ENCODE measurements around the genes SYT3, ACP4, ETFB and ZNF616.

- RAMPAGE, long total RNA = no peak
- RRBS, 2 experiments = no CpG with 5 or more reads among the region's 4 CpGs
CAGE:
- cytosol, long polyA minus RNA = no peak
- cytosol, long polyA plus RNA = no peak
- long polyA plus RNA = no peak
- nucleolus, long total RNA = no peak
- nucleus, long polyA plus RNA = start-site peak on the plus strand at chr19:50428696-50428940, 73 and 105 reads in 2 replicates
- nucleus, long total RNA = no peak
These were observed 4.0 kb upstream of the MYBPC2 start for GRCh38 chr19:50428613-50429244.

GRCh38 chr19:50431540-50432639, 802 bp upstream of the MYBPC2 start:
- RAMPAGE, long total RNA = no peak
- RRBS, 2 experiments = 1 to 3% methylated on average over 21 of the region's 74 CpGs
CAGE:
- cytosol, long polyA minus RNA = no peak
- cytosol, long polyA plus RNA = no peak
- long polyA plus RNA = no peak
- nucleolus, long total RNA = no peak
- nucleus, long polyA plus RNA = no peak
- nucleus, long total RNA = no peak

- RAMPAGE, long total RNA = no peak
- RRBS, 2 experiments = no CpG with 5 or more reads among the region's 32 CpGs
CAGE:
- cytosol, long polyA minus RNA = no peak
- cytosol, long polyA plus RNA = no peak
- long polyA plus RNA = no peak
- nucleolus, long total RNA = no peak
- nucleus, long polyA plus RNA = no peak
- nucleus, long total RNA = no peak
These were observed 33.8 kb downstream of the SYT3 start for GRCh38 chr19:50605937-50606300.

DNA sequence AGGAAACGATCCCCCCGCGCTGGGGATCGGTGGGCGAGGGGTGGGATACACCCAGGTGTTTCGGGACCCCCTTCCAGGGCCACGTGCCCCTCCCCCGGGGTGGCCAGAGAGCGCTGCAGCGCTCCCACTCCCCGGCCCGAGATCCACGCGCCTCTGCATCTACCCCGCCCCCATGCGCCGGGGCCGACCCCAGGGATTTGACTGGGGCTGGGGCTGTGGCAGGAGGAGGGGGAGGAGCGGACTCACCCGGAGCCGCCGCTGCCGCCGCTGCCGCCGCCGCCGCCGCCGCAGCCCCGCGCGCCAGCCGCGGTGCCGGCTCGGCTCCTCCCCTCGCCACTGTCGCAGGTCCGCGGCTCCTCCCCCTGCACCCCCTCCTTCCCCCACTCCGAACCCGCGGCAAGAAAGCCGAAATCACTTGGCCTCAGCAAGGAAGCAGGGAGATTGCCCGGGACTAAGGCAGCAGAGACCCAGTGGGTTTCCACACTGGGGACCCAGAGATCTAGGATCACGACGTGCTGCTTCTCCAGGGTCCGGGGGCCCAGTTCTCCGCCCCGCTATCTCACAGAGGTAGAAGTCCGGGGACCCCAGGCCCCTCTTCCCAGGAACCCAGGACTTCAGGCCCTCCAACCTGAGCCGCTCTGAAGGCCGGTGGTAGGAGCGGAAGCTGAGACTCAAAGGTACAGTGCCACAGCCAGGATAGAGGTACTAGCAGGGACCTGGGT, at the start of gene SYT3:
Gene SYT3 (minus strand): TSS at position 338 of the 722 bp plus-strand sequence.
- RAMPAGE, long total RNA = no peak
- RRBS, 2 experiments = 11 to 16% methylated on average over 26 to 31 of the region's 55 CpGs
CAGE:
- cytosol, long polyA minus RNA = no peak
- cytosol, long polyA plus RNA = no peak
- long polyA plus RNA = no peak
- nucleolus, long total RNA = no peak
- nucleus, long polyA plus RNA = no peak
- nucleus, long total RNA = no peak

GRCh38 chr19:50790037-50790585, at the start of gene ACP4:
Gene ACP4, plus strand, starts transcription at chr19:50790415.
- RAMPAGE, long total RNA = no peak
- RRBS, 2 experiments = 74 to 81% methylated on average over 5 of the region's 16 CpGs
CAGE:
- cytosol, long polyA minus RNA = no peak
- cytosol, long polyA plus RNA = no peak
- long polyA plus RNA = no peak
- nucleolus, long total RNA = no peak
- nucleus, long polyA plus RNA = no peak
- nucleus, long total RNA = no peak

- RAMPAGE, long total RNA = no peak
- RRBS, 2 experiments = no CpG with 5 or more reads among the region's 12 CpGs
CAGE:
- cytosol, long polyA minus RNA = no peak
- cytosol, long polyA plus RNA = no peak
- long polyA plus RNA = no peak
- nucleolus, long total RNA = no peak
- nucleus, long polyA plus RNA = no peak
- nucleus, long total RNA = no peak
These were observed 5.2 kb upstream of the SIGLEC7 start for GRCh38 chr19:51136731-51137559.

- RAMPAGE, long total RNA = no peak
- RRBS, 2 experiments = no CpG with 5 or more reads among the region's 7 CpGs
CAGE:
- cytosol, long polyA minus RNA = no peak
- cytosol, long polyA plus RNA = no peak
- long polyA plus RNA = no peak
- nucleolus, long total RNA = no peak
- nucleus, long polyA plus RNA = no peak
- nucleus, long total RNA = no peak
These were observed 306 bp upstream of the SIGLECL1 start for GRCh38 chr19:51250606-51250941.

- RAMPAGE, long total RNA = start-site peak on the minus strand at chr19:51366337-51366397, 884 and 849 reads in 2 replicates
- RRBS, 2 experiments = 0% methylated on average over 2 of the region's 72 CpGs; no CpG with 5 or more reads in 1 of the 2 experiments
CAGE:
- cytosol, long polyA minus RNA = no peak
- cytosol, long polyA plus RNA = start-site peak on the minus strand at chr19:51366337-51366404, 4,109 and 4,868 reads in 2 replicates
- long polyA plus RNA = start-site peak on the minus strand at chr19:51366337-51366397, 2,558 and 2,527 reads in 2 replicates; start-site peak on the plus strand at chr19:51366534-51366569, 8 and 12 reads in 2 replicates
- nucleolus, long total RNA = start-site peak on the minus strand at chr19:51366358-51366391, 131 reads
- nucleus, long polyA plus RNA = start-site peak on the minus strand at chr19:51366341-51366404, 1,303 and 1,091 reads in 2 replicates
- nucleus, long total RNA = no peak
These were observed at the start of gene ETFB for GRCh38 chr19:51366217-51367287. Gene ETFB, minus strand, starts transcription at chr19:51366388.

- RAMPAGE, long total RNA = no peak
- RRBS, 2 experiments = 0% methylated on average over 5 of the region's 67 CpGs; no CpG with 5 or more reads in 1 of the 2 experiments
CAGE:
- cytosol, long polyA minus RNA = no peak
- cytosol, long polyA plus RNA = no peak
- long polyA plus RNA = no peak
- nucleolus, long total RNA = start-site peak on the minus strand at chr19:51367509-51367556, 24 reads
- nucleus, long polyA plus RNA = start-site peak on the minus strand at chr19:51367524-51367579, 155 and 224 reads in 2 replicates
- nucleus, long total RNA = no peak
These were observed 1.2 kb downstream of the CLDND2 start for GRCh38 chr19:51367288-51368255.

- RAMPAGE, long total RNA = no peak
- RRBS, 2 experiments = no CpG with 5 or more reads among the region's 6 CpGs
CAGE:
- cytosol, long polyA minus RNA = no peak
- cytosol, long polyA plus RNA = no peak
- long polyA plus RNA = no peak
- nucleolus, long total RNA = no peak
- nucleus, long polyA plus RNA = no peak
- nucleus, long total RNA = no peak
These were observed 9.8 kb downstream of the SIGLEC10 start for GRCh38 chr19:51407564-51408124.

DNA sequence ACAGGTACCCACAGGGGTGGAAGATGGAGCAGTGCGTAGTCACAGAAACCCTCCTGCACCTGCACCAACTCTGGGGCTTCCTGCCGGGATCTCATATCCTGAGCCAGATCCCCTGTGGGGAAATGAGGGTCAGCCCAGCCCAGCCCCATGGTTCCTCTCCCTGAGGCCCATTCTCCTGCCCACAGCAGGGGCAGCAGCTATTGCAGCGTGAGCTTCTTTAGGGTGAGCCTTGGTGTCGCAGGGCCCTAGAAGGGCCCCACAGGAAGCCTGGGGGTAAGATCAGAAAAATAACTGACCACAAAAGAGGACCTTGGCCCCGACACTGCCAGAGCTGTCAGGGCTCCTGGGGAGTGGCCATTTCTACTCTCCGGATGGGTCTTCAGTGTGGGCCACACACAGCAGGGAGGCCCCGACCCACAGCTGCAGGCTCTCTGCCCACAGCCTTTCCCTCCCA, 3.4 kb upstream of the SIGLEC8 start:
- RAMPAGE, long total RNA = no peak
- RRBS, 2 experiments = no CpG with 5 or more reads among the region's 7 CpGs
CAGE:
- cytosol, long polyA minus RNA = no peak
- cytosol, long polyA plus RNA = no peak
- long polyA plus RNA = no peak
- nucleolus, long total RNA = no peak
- nucleus, long polyA plus RNA = no peak
- nucleus, long total RNA = no peak

- RAMPAGE, long total RNA = no peak
- RRBS, 2 experiments = no CpG with 5 or more reads among the region's 6 CpGs
CAGE:
- cytosol, long polyA minus RNA = no peak
- cytosol, long polyA plus RNA = no peak
- long polyA plus RNA = no peak
- nucleolus, long total RNA = no peak
- nucleus, long polyA plus RNA = no peak
- nucleus, long total RNA = no peak
These were observed 9.8 kb upstream of the SIGLEC8 start for GRCh38 chr19:51467712-51468738.

DNA sequence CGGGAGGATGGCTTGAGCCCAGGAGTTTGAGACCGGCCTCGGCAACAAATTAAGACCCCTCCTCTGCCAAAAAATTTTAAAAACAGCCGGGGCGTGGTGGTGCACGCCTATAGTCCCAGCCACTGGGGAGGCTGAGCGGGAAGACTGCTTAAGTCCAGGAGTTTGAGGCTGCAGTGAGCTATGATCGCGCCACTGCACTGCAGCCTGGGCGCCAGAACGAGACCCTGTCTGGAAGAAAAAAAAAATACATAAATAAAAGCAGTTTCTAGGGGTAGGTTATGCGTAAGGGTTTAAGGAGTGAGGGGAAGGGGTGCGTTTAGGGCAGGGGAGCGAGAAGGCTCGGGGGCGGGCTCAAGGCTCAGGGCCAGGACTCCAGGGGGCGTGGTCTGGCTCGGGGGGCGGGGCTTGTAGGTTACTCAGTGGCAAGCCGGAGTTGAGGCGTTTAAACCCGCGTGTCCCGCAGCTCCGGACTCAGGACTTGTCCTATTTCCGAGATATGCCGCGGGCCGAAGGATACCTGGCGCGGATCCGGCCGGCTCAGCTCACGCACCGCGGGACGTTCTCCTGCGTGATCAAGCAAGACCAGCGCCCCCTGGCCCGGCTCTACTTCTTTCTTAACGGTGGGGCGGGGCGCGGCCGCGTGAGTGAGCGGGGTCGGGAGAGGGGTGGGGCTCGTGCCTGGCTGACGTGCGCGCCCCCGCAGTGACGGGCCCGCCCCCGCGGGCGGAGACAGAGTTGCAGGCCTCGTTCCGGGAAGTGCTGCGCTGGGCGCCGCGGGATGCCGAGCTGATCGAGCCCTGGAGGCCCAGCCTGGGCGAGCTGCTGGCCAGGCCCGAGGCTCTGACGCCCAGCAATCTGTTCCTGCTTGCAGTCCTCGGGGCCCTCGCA, 10.7 kb downstream of the SPACA6 start:
- RAMPAGE, long total RNA = start-site peak on the plus strand centred at position 738 of the sequence, 60 bp wide, 85 and 19 reads in 2 replicates
- RRBS, 2 experiments = under 1 to 3% methylated on average over 17 to 21 of the region's 71 CpGs
CAGE:
- cytosol, long polyA minus RNA = no peak
- cytosol, long polyA plus RNA = no peak
- long polyA plus RNA = start-site peak on the plus strand centred at position 749 of the sequence, 55 bp wide, 54 and 27 reads in 2 replicates
- nucleolus, long total RNA = no peak
- nucleus, long polyA plus RNA = start-site peak on the plus strand centred at position 742 of the sequence, 32 bp wide, 71 and 94 reads in 2 replicates
- nucleus, long total RNA = no peak

DNA sequence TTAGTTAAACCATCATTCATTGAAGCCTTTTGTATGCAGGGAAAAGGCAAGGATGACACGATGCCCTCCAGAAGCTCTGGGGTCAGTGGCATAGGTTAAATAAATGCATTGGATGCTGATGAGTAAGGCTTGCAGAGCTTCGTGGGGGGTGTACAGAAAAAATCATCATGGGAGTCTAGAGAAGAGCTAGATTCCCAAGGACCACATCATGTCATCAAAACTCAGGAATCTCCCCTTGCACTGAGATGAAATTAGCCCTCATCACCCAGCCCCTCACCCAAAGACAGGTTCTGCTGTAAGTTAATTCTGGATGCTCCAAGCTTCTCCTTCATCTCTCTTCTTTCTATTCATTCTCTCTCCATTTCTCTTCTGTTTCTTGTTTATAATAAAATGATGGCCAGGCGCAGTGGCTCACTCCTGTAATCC, 8.2 kb downstream of the FPR1 start:
- RAMPAGE, long total RNA = no peak
- RRBS, 2 experiments = no CpG with 5 or more reads among the region's 3 CpGs
CAGE:
- cytosol, long polyA minus RNA = no peak
- cytosol, long polyA plus RNA = no peak
- long polyA plus RNA = no peak
- nucleolus, long total RNA = no peak
- nucleus, long polyA plus RNA = no peak
- nucleus, long total RNA = no peak

- RAMPAGE, long total RNA = no peak
- RRBS, 2 experiments = no CpG with 5 or more reads among the region's 10 CpGs
CAGE:
- cytosol, long polyA minus RNA = no peak
- cytosol, long polyA plus RNA = no peak
- long polyA plus RNA = no peak
- nucleolus, long total RNA = no peak
- nucleus, long polyA plus RNA = no peak
- nucleus, long total RNA = no peak
These were observed 270 bp downstream of the ZNF613 start for GRCh38 chr19:51927622-51927861.

DNA sequence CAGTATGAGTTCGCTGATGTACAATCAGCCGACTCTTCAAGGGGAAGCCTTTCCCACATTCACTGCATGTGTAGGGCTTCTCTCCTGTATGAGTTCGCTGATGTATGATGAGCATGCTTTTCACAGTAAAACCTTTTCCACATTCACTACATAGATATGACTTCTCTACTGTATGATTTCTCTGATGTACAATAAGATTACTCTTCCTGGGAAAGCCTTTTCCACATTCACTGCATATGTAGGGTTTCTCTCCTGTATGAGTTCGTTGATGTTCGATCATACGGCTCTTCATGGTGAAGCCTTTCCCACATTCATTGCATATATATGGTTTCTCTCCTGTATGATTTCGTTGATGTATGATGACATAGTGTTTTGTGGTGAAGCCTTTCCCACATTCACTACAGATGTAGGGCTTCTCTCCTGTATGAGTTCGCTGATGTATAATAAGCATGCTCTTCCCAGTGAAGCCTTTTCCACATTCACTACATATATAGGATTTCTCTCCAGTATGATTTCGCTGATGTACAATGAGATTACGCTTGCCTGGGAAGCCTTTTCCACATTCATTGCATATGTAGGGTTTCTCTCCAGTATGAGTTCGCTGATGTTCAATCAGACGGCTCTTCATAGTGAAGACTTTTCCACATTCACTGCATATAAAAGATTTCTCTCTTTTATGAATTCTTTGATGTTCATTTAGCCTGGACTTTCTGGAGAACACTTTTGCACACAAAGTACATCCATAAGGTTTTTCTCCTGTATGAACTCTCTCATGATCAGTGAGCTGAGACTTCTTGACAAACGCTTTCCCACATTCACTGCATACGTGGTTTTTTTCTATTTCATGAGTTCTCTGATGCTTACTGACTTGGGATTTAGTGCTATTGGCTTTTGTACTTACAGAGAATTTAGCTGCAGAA, 6.3 kb upstream of the ZNF614 start:
- RAMPAGE, long total RNA = no peak
- RRBS, 2 experiments = no CpG with 5 or more reads among the region's 14 CpGs
CAGE:
- cytosol, long polyA minus RNA = no peak
- cytosol, long polyA plus RNA = no peak
- long polyA plus RNA = no peak
- nucleolus, long total RNA = no peak
- nucleus, long polyA plus RNA = no peak
- nucleus, long total RNA = no peak

DNA sequence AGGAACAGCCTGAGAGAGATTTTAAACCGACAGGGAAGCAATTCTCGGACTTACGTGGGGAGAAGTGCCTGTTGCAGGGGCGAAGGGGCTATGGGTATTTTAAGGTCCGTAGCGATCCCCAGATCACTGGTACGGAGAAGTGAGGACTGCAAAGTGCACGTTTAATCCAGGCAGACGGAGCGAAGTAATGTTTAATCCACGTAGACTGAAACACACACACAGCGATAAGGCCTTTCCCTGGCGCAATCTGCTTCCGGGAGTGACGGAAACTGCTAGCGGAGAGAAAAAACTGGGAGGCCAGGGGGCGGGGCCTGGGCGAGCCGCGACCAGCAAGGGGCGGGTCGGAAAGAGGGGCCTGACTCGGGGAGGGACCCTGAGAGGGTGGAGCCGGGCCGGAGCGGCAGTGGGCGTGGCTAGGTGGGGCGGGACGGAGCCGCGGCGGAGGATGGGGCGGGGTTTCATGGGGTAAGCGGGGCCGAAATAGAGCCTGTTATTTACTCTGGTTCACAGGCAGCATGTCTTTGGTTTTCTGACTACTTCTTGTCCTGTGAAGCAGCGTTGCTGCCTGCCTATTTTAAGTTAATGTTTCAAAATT, at the start of gene ZNF616:
Gene ZNF616 (minus strand): TSS at position 261 of the 595 bp plus-strand sequence.
- RAMPAGE, long total RNA = start-site peak on the minus strand centred at position 272 of the sequence, 108 bp wide, 125 and 141 reads in 2 replicates
- RRBS, 2 experiments = no CpG with 5 or more reads among the region's 36 CpGs
CAGE:
- cytosol, long polyA minus RNA = start-site peak on the minus strand centred at position 258 of the sequence, 8 bp wide, 6 reads
- cytosol, long polyA plus RNA = start-site peak on the minus strand centred at position 249 of the sequence, 66 bp wide, 38 and 41 reads in 2 replicates
- long polyA plus RNA = no peak
- nucleolus, long total RNA = no peak
- nucleus, long polyA plus RNA = no peak
- nucleus, long total RNA = no peak

DNA sequence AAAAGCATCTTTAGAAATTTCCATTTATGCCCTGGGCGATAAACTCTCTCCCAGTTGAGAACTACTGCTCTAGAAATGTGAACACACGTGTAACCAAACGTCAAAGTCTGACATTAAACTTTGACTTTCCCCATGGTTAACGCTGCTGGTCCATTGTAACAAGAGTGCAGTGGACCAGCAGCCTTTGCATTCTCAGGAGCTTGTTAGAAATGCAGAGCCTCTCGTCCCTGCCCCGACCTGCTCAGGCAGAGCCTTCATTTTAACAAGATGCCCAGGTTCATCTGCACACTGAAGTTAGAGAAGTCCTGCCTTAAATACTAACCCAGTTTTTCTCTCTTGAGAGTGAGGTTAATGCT, 37.8 kb downstream of the PPP2R1A start:
- RAMPAGE, long total RNA = no peak
- RRBS, 2 experiments = no CpG with 5 or more reads among the region's 6 CpGs
CAGE:
- cytosol, long polyA minus RNA = no peak
- cytosol, long polyA plus RNA = no peak
- long polyA plus RNA = no peak
- nucleolus, long total RNA = no peak
- nucleus, long polyA plus RNA = no peak
- nucleus, long total RNA = no peak

DNA sequence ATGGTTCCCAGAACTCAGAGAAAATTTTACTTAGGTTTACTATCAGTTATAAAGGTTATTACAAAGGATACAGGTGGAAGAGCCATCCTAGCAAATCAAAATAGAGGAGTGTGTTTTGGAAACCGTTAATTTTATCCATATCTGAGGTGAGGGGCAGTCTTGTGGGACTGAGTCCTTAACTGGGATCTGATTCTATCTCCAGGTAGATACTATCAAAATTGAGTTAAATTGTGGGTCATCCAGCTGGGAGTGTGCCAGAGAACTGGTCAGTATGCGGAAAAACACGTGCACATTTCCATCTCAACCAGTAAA, 1.7 kb downstream of the ZNF766 start:
- RAMPAGE, long total RNA = no peak
- RRBS, 2 experiments = no CpG with 5 or more reads among the region's 3 CpGs
CAGE:
- cytosol, long polyA minus RNA = no peak
- cytosol, long polyA plus RNA = no peak
- long polyA plus RNA = no peak
- nucleolus, long total RNA = no peak
- nucleus, long polyA plus RNA = no peak
- nucleus, long total RNA = no peak

GRCh38 chr19:52277565-52277984, 8.2 kb downstream of the ZNF766 start:
- RAMPAGE, long total RNA = no peak
- RRBS, 2 experiments = no CpG with 5 or more reads among the region's 6 CpGs
CAGE:
- cytosol, long polyA minus RNA = no peak
- cytosol, long polyA plus RNA = no peak
- long polyA plus RNA = no peak
- nucleolus, long total RNA = no peak
- nucleus, long polyA plus RNA = no peak
- nucleus, long total RNA = no peak

All from GM12878 (cell line).